ENCODE data around the gene NFATC2.

DNA sequence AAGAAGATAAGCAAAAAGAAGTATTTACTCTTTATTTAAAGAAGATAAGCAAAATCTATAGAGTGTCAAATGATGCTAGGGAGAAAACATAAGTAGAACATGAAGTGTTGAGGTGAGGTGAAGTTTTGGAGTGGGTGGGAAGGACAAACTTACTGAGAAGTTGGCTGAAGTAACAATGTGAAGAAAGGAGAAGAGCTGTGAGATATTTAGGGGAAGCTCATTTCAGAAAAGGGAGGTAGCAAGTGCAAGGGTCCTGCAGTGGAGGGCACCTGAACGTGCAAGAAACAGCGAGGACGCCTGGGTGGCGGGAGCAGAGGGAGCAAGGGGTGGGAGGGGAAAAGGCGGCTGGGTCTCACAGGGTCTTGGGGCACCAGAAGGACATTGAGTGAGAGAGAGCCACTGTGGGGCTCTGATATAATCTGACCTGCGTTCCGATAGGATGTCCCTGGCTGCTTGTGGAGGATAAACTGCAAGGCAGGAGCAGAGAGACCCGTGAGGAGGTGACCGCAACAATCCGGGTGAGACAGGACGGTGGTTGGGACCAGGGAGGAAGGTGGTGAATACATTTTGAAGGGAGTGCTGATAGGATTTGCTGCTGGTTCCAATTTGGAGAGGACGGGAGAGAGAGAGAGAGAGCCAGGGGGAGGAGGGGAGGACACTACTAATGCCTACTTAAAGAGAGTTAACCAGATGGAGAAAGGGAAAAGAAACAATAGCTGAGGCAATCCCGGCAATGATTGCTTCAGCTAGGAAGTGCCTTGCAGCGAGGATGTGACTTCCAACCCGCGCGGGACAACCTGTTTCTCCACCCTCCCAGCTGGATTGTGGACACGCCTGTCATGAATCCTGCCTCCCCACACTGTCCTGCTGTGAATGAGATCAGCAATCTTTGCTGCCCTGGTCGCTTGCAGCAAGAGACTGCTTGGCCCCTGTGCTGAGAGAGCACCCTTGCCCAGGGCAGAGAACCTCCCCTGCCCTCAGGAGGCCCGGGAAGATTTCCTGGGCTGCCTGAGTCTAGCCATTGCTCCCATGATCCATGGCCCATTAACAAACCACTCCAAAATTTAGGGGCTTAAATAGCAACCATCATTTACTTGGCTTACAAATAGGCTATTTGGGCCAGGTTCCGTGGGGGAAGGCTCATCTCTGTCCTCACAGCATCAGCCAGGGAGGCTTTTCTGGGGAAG, 198.9 kb upstream of the KCNG1 start:
- PRO-cap, result bidirectional peak, plus-strand start at position 740 of the sequence, minus-strand start at position 469 of the sequence
- RAMPAGE, long total RNA, result no peak

GRCh38 chr20:51365799-51366930, 176.4 kb downstream of the NFATC2 start:
- PRO-cap, result no peak
- RAMPAGE, long total RNA, result no peak

- PRO-cap, result no peak
- RAMPAGE, long total RNA, result no peak
These were observed 153.6 kb downstream of the NFATC2 start for GRCh38 chr20:51388678-51389660.

DNA sequence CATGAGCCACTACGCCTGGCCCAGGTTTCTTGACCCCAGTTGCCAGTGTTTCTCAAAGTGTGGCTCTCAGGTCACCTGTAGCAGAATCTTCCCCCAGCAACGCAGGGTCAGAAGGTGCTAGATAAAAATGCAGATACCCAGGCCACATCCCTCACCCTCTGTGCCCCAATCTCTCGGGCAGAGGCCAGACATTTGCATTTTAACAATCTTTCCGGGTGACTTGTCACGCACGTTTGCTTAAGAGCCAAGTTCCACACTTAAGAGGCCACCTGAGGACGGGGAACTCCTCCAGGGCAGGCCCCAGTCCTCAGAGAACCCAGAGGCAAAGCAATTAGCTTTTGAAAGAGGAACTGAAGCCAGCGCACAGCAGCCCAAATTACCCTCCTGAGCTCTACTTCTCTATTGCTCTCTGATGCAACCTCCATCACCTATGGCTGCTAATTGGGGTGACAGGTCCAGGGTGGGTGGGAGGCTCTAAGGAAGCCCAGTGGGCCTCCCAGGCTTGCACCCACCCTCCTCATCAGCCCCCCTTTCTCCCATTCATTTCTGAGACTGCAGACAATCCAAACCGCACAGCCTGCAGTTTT, 81.7 kb downstream of the NFATC2 start:
- PRO-cap, result no peak
- RAMPAGE, long total RNA, result no peak

DNA sequence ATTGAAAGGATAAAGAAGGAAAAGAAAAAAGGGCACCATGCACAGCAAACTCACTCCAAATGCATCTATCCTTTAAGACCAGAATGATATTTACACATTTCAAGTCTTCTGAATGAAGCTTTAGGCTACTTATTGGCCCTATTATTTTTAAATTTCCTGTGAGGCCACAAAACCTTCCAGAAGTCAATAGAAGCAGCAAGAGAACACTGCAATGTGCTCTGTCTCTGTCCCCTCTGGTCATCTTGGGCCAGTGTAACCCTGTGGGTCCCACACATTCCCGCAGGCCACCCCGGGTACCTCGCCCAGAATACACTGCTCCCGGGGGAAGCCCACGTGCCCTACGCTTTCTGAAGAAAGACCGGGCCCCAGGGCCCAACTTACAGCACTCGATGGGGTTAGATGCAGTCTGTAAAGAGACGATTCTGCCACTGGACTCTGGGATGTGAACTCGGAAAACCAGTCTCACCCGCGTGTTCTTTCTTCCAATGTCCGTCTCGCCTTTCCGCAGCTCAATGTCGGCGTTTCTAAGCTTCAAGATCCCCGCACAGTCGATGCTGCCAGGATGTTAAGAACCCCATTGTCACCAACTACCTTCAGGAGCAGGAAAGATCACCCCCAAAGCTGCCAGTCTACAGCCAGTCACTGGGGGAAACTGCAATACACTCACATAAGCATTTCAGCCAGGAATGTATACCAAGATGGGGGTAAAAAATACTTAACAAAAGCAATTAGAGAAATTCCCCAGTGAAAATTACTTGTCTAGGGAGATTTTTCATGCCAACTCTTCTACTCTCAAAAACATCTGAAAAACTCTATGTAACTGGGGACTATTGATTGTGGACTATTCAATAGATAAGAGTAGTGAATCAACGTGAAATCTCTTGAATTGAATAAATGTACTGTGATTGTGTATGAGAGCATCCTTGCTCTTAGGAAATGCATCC, 68.6 kb downstream of the NFATC2 start:
- PRO-cap, result no peak
- RAMPAGE, long total RNA, result no peak

DNA sequence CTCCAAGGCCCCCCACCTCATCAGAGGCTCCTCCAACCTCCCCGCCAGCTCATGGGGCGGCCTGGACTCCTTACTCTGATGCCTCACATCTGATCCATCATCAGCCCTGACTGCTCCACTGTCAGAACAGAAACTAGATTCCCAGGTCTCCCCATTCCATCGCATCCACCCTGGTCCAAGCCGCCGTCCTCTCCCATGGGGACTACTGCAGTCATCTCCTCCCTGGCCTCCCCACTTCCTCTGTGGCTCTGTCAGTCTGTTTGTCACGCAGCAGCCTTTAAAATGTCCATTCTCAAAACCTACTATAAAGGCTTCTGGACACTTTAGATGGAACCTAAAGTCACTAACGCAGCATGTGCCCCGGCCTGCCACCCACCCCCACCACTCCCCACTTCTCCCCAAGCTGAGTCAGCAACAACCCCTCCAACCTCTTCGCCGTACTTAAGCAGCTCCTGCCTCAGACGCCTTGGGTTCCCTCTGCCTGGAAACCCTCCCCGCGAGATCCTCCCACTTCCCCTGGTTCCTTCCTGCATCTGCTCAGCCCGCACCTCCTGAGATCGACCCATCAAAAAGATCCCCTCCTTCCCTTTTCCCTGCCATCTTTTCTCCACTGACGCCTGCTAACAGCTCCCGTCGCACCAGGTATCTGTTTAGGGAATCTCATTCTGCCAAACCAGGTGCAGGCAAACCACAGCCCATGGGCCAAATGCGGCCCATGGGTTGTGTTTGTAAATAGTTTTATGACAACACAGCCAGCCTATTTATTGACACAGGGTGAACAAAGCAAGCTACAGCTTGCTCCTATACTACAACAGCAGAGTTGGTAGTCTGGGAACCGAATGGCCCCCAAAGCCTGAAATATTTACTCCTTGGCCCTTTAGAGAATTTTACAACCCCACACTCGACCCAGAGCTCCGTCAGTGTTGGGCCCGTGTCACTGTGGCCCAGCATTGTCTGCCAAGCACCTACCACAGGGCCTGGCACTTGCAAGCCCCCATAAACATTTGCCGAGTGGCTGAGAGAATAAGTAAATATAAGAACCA, 16.6 kb downstream of the NFATC2 start:
- PRO-cap, result no peak
- RAMPAGE, long total RNA, result no peak

DNA sequence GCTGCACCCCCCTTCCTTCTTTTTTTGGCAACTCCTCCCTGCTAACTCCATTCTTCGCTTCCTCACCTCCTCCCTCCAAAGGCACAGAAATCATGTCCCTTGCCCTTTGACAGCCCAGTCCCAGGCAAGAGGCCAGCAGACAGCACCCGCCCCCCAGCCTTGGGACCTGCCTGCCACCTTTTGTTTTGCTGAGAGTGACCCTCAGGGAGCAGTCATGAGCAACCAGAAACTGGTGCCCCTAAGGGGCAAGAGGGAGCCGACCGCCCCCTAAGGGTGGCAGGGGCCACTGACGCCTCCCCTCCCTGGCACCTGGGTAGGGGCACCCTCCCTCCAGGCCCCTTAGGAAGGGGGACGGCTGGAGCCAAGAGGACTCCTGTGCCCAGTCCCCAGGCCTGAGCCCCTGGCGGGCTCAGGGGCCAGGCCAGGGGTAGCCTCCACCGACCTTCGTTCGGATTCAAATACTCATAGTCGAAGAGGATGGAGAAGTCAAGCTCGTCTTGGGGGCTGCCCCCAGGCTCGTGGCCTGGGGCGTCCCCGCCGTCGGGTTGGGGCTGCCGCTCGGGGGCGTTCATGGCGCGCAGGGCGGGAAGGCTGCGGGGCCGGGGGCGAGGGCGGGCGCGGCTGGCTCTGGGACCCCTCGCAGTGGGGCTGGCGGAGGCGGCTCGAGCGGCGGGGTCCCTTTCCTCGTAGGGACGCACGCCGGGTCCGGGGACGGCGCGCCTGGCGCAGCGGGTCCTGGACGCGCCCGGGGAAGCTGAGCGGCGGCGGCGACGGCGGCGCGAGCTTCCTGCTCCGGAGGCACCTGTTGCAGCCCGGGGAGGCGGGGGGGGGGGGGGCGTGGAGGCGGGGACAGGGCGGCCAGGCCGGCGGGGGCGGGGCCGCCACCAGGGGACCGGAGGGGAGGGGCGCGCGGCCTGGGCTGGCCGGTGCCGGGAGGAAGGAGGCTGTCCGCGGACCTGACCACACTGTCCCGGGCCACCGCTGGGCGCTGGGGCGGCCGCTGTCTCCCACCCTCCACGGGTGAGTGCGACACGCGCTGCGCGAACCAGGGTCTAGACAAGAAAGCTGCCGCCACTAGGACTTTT, at the start of gene NFATC2:
Gene NFATC2 (minus strand): TSS at position 792 of the 1,085 bp plus-strand sequence.
- PRO-cap, result bidirectional peak, plus-strand start at position 910 of the sequence, minus-strand start at position 769 of the sequence
- RAMPAGE, long total RNA, result no peak

DNA sequence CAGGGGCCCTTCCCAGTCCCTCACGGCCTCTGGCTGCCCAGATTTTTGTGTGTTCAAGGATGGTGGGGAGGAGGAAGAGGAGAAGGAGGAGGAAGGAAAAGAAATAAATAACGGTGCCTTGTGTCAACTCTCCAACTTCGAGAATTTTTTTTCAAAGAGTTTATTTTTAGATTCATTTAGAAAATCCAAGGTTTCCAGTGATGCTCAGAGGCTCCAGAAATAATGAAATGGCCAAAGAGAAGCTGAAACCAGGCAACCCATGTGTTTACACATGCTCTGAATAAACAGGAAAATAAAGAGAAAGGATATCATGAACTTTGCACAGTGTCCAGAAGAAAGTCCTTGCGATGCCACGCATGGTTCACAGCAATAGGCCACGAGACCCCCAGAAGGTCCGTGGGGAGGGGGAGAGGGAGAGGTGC, 20.8 kb upstream of the NFATC2 start:
- PRO-cap, result no peak
- RAMPAGE, long total RNA, result no peak

GRCh38 chr20:51725351-51726255, 42.6 kb downstream of the ATP9A start:
- PRO-cap, result no peak
- RAMPAGE, long total RNA, result no peak

DNA sequence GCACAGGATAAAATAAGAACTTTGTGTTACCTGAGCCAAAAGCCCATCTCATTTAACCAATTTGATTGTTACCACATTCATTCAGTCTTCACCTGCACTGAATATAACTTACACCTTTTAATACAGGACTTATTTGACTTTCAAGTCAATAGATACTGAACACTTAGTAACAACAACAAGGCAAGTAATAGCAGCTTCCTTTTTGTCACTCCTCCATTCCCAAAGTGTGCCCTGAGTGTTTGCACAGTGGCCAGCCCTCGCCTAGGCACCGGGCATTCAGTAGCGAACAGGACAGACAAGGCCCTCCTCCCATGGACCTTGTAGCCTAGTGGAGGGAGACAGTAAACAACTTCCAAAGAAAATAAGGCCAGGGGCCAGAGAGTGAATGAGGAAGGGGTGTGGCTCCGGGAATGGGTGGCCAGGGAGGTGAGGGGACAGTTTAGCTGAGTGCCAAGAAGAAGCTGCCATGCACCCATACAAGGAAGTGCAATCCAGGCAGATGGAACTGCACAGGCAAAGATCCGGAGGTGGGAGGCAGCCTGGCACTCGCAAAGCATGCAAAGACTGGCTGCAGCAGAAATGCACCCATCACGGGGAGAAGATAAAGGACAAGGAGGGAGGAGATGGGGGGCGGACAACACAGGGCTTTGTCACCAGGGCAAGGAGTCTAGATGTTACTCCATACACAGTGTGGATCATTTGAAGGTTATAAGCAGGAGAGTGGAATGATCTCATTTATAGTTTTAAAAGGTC, 32.4 kb downstream of the ATP9A start:
- PRO-cap, result no peak
- RAMPAGE, long total RNA, result no peak

GRCh38 chr20:51742259-51742583, 26.0 kb downstream of the ATP9A start:
- PRO-cap, result no peak
- RAMPAGE, long total RNA, result no peak

DNA sequence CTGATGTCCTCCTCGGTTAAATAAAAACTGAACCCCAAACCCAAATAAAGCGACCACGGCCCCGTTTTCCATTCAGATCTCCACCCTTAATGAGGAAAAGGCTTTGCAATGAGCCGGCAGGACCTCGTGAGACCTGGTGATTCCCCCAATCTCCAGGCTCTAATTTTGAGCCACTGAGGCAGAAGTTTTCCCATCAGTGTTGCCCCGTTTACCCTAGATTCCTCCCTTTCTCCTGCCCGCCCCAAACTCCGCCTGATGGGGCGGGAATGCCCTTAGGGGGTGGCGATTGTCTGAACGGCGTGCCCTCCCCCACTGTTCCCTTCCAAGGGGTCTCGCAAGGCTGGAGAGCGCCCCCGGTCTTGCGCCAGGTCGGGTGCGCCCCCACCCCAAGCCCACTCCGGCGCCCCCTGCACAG, 549 bp downstream of the ZFP64 start:
- PRO-cap, result bidirectional peak, plus-strand start at position 253 of the sequence, minus-strand start at position 215 of the sequence
- RAMPAGE, long total RNA, result no peak

DNA sequence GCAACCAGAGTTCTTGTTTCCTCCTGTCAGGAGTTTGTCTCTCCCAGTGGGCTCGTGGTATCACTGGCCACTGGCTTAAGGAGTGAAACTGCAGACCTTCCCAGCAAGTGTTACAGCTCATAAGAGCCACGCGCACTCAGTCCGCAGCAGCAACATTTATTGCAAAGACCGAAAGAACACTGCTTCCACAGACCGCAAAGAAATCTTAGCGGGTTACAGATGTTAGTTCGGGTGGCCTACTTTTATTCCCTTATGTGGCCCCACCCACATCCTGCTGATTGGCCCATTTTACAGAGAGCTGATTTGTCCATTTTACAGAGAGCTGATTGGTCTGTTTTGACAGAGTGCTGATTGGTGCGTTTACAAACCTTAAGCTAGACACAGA, 244.5 kb upstream of the TSHZ2 start:
- PRO-cap, result no peak
- RAMPAGE, long total RNA, result no peak

DNA sequence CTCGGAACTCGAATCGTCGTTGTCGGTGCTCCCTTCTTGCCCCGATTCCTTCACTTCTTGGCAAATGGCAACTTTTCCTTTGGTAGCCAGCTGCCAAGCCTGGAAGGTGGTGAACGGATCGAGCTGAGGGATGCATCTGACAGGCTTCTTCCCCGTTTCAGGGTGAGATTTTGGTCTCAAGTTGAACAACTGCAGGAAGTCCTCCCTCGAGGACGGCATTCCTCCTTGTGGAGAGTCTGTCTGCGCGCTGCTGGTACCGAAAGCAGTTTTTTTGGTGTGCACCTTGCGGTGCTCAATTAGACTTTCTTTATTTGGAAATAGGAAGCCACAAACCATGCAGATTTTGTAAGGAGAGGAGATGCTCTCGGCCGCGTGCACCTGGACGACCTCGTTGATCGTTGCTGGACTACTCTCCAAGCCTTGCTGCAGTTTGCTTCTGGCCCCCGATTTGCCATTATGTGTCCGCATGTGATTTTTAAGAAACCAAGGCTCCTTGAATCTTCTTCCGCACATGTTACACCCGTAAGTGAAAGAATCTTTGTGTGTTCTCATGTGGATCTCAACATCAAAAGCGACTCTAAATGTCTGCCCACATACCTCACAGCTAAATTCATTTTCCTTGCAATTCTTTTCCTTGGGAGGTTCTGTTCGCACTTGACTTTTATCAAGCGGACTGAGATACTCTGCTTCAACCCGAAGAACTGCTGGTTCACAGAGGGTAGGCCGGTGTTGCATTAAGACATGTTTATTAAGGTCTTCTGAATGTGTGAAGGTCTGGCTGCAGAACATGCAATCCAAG, 11.6 kb downstream of the ZNF217 start:
- PRO-cap, result no peak
- RAMPAGE, long total RNA, result no peak

- PRO-cap, result no peak
- RAMPAGE, long total RNA, result no peak
These were observed 9.4 kb downstream of the ZNF217 start for GRCh38 chr20:53584221-53584709.

GRCh38 chr20:53654953-53655624, 61.5 kb upstream of the ZNF217 start:
- PRO-cap, result no peak
- RAMPAGE, long total RNA, result no peak

- PRO-cap, result unidirectional peak, minus-strand start at chr20:53678148
- RAMPAGE, long total RNA, result no peak
These were observed 84.5 kb upstream of the ZNF217 start for GRCh38 chr20:53678008-53678584.

DNA sequence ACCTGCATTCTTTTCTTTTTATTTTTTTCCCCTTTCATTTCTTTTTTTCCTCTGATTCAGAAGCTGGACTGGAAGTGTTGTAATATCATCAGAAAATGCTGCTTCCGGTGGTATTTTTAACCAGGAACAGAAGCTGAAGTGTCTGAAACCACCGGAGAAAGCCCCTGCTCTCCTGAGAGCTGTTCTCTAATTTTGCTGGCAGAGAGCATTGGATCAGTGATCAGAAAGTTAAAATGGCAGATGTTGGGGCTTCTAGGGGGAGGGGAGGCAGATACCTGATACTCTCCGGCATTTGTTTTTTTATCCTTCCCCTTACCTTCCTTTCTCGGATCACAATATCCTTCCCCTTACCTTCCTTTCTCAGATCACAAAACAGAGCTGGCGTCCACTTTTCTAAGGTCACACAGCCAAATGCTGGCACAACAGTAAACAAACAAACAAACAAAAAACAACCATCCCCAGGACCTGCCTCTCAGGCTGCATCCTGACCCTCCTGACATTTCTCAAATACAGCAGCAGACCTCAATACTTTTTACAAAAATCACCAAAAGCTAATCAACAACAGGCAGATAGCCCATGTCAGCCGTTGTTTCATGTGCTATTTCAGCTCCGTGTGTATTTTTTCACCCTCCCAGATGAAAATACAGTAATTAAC, 143.3 kb upstream of the ZNF217 start:
- PRO-cap, result bidirectional peak, plus-strand start at position 239 of the sequence, minus-strand start at position 194 of the sequence; bidirectional peak, plus-strand start outside the sequence, minus-strand start at position 511 of the sequence
- RAMPAGE, long total RNA, result no peak

- PRO-cap, result bidirectional peak, plus-strand start at chr20:53866124, minus-strand start at chr20:53866152
- RAMPAGE, long total RNA, result no peak
These were observed 204.5 kb downstream of the BCAS1 start for GRCh38 chr20:53865605-53866595.

GRCh38 chr20:53870150-53870957, 200.0 kb downstream of the BCAS1 start:
- PRO-cap, result no peak
- RAMPAGE, long total RNA, result no peak

All from GM23338 (cell line).